LUHMES (cell line): ENCODE measurements around the gene SGPL1.

GRCh38 chr10:70815554-70816161, at the start of gene SGPL1:
TSS of gene SGPL1 (plus strand) at chr10:70815948.
- PRO-cap = unidirectional peak, plus-strand start at chr10:70815913

DNA sequence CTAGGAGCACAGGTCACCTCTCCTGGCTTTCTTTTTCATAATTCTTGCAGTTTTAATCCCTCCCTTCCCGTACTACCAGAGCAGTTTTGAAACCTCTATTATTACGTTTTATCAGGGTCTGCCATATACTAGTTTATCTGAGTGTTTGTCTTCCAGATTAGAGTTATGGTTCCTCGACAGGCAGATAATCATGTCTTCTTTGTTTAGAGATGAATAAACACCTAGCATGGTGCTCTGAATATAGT, 1.7 kb downstream of the SGPL1 start:
- PRO-cap = no peak

- PRO-cap = no peak
These were observed 2.5 kb downstream of the PCBD1 start for GRCh38 chr10:70885806-70886353.

- PRO-cap = no peak
These were observed 32.2 kb downstream of the UNC5B start for GRCh38 chr10:71244373-71245208.

- PRO-cap = no peak
These were observed 39.8 kb downstream of the UNC5B start for GRCh38 chr10:71252176-71252577.

DNA sequence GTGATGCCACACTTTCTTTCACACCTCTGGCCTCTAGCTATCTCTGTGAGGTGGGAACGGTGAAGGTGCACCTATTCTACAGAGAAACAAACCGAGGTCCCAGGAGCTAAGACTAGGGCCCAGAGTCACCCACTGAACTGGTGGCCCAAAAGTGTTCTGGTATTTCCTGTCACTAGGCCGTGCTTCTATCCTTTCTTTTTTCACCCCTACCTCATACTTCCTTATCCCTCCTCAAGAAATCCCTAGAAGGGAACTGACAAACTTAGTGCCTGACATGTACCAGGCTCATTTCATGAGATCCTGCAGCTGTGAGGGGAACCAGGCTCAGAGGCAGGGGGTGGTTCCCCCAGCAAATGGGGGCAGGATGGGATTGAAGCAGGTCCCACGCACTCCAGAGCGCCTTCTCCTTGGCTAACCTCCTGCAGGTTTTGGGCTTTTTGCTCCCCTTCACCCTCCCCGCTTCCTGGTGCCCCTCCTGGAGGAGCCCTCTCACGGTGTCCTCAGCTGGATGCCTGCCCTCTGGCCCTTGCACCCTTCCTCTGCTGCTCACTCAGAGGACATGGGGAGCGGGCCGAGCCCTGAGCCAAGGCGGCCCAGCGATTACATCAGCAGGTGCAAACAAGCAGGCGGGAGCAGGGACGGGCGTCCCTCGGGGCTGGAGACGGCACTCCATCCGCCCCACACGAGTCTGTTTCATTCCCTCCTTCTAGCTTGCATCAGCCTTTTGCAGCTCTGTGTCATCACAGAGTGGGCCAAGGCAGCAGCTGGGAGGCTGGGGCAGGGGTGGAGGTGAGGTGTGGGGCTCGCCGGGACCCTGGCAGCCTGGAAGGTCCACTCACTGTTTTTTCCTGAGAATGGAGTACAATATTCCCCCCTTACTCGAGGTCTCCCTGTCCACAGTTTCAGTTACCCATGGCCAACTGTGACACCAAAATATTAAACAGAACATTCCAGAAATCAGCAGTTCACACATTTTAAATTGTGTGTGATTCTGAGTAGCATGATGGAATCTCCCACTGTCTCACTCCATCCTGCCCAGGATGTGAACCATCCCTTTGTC, 52.8 kb upstream of the SLC29A3 start:
- PRO-cap = no peak

DNA sequence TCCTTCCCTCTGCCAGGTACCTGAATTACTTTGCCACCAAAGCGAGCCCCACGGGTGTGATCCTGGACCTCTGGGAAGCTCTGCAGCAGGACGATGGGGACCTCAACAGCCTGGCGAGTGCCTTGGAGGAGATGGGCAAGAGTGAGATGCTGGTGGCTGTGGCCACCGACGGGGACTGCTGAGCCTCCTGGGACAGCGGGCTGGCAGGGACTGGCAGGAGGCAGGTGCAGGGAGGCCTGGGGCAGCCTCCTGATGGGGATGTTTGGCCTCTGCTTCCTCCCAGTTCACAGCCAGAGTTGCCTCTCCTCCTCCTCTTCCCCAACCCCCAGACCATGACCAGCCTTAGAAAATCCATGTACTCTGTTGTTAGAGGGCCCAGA, 20.0 kb upstream of the SLC29A3 start:
- PRO-cap = no peak

DNA sequence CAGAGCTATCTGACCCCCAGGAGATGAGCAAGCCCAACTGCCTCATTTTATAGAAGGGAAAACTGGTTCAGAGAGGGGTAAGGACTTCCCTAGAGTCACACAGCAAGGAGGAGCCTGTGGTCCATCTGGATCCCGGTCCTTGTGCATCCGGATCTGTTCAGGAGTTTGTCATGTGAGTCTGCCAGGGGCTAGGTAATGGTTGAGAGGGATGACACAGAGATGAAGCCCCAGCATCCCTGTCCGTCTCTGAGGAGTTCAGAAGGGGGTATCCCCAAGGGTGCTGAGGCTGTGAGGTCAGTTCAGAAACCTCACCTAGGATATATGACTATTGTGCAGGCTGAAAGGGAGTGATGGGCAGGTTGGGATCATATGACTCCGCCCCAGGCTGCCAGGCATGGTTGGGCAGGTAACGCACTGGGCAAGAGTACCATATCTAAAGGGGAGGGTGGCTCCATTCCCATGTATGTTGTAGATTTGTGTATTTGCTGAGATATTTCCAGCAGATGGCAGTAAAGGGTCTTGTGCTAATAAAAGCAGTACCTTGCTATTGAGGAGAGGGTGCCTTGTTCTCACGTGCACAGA, 16.0 kb upstream of the SLC29A3 start:
- PRO-cap = no peak

GRCh38 chr10:71313781-71314199, 5.3 kb upstream of the SLC29A3 start:
- PRO-cap = no peak

DNA sequence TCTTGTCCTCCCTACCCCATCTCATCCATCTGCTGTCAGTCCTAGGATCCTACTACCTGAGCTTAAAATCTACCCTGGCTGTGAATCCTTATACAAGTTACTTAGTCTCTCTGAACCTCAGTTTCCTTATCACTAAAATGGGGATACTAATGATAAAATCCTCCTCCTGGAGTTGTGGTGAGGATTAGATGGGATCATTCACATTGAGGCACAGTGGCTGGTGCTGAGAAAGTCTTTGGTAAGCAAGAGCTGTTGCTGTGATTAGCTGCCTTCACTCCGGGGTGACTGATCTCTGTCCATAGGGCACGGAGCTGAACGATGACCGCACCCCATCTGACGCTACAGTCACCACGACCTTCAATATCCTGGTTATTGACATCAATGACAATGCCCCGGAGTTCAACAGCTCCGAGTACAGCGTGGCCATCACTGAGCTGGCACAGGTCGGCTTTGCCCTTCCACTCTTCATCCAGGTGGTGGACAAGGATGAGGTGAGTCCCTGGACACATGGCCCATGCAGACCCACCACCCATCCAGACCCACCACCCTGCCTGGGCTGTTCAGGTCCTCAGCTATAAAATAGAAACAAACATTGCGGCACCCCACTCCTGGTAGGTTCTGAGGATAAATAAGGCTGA, 102.6 kb downstream of the C10orf105 start:
- PRO-cap = no peak

- PRO-cap = no peak
These were observed 80.3 kb downstream of the C10orf105 start for GRCh38 chr10:71639193-71639775.

DNA sequence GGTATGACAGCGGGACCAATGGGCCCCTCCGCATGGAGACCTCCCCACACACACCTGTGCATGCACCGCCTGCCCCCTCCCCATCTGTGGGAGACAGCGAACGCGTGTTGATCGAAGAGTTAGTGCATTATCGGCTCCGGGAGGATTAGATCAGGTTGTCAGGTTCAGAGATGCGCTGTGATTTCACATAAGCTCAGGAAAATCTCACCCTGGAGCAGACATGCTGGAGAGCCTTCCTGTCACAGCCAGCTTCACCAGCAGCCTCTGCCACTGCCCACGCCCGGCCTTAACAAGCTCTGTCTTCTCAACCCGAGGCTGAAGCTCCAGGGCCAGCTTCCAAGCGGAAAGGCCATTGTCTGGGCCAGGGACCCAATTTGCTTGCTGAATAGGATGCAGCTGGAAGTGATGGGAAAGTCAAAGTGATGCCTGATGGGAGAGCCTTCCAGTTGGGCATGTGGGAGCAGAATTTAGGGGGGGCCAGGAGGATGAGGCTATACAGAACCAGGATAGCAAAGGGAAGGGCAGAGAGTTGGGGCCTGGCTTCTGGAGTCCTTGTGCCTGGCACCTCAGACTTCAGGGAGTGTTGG, 36.3 kb downstream of the C10orf105 start:
- PRO-cap = no peak

DNA sequence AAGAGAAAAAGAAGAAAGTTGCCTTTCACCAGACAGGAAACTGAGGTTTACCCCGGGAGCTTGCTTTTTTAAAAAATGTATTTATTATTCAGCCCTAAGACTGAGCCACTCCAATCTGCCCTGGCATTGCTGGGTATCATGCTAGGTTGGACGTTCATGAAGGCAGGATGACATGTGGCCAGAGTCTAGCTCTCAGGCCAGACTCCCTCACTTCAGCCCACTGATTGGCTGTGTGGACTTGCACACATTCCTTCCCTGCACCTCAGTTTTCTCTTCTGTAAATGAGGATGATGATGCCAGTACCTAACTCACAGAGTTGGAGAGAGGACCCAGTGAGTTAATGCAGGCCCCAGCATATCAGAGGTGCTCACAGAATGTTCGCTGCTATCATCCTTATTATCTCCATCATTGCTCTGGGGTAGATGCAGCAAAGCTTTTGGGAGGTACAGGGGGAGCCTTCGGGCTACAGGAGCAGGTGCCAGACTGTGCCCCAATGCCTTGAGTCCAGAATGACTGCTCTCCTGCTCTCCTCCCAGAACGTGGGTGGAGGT, 21.7 kb upstream of the C10orf105 start:
- PRO-cap = no peak

GRCh38 chr10:71746322-71747215, 26.8 kb downstream of the VSIR start:
- PRO-cap = no peak

DNA sequence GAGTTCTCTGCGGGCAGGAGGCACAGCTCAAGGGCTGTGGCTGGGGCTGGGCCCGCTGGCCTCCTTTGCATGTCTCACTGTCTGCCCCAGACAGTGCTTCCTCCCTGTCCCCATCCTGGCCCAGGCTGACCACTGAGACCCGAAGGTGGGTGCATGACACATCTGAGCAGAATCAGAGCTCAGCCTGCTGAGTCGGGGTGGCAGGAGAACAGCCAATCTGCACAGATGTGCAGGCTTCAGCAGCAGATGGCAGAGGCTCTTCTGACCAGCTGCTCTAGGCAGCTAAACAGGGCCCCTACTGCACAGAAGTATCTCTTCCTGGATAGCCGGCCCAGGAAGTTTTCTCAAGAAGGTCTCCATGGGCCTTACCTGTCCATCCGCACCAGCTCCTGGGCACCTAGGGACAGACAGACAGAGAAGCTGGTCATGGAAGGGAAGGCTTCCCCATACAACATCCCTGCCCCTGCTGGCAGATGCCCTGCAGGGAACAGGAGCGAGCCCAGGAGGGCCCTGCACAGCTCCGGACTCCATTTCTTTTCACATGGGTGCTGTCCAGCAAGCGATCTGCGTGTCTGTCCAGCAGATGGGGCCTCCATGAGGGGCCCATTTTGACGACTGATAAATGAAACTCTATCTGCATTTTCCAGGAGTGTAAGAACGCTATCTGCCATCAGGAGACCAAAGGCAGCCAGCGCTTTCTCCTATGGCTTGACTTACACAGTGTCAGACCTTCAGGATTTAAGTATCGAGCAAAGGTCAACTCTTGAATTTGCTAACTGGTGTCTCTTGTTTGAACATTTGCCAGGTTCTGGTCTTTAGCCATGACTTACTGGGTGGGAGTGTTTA, 20.5 kb downstream of the VSIR start:
- PRO-cap = no peak

DNA sequence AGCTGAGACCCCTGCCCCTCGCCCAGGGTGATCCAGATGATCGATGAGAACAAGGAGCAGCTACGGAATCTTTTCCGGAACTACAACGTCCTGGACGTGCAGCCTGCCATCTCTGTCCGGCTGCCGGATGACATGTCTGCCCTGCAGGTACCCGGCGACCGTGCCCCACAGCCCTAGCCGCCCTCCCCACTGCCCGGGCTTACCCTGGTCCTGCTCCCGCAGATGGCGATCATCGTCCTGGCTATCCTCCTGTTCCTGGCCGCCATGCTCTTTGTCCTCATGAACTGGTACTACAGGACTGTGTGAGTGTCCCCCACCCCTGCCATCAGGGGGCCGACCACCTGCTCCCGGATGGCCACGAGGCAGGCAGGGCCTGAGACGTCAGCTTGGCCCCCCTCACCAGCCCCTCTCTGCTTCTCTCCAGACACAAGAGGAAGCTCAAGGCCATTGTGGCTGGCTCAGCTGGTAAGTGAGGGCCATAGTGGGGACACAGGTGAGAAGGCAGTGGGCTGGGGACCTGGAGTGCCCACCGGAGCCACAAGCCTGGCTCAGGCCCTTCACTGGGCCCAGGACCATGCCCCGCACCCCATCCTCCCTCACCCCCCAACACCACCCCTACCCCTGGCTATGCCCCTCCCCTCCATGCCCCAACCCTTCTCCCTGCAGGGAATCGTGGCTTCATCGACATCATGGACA, 38.1 kb upstream of the VSIR start:
- PRO-cap = no peak

DNA sequence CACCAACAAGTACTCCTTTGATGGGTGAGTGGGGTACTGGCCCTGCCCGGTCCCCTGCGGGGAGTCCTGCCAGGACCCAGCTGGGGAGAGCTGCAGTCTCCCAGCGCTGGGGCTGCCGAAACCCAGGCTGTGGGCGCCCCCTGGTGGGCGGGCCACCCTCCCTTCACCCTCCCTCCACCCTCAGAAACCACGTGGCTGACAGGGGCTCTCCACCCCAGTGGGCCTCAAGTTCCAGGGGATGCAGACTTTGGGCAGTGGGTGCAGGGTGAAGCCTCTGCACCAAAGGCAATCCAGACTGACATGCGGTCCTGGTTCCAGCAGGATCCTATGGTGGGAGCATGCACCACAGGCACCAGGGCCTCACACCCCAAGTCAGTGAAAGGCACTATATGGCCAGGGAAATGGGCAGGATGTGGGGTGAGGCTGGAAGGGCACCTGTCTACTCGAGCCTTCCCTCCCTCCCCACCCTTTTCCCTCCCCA, 38.7 kb upstream of the VSIR start:
- PRO-cap = no peak

GRCh38 chr10:71970699-71972024, 7.0 kb downstream of the CHST3 start:
- PRO-cap = no peak

- PRO-cap = no peak
These were observed 4.2 kb downstream of the SPOCK2 start for GRCh38 chr10:72084029-72084641.

- PRO-cap = no peak
These were observed 39.1 kb upstream of the ANAPC16 start for GRCh38 chr10:72176483-72177391.